Endometrial microvascular endothelial cells (primary cell): ENCODE data around the genes TTF1 and STKLD1.

GRCh38 chr9:131997813-131998012, 82.0 kb downstream of the MED27 start:
- RAMPAGE, long total RNA: no peak

GRCh38 chr9:132240717-132241824, 79.2 kb downstream of the NTNG2 start:
- RAMPAGE, long total RNA: no peak

GRCh38 chr9:132406652-132407192, at the start of gene TTF1:
TTF1 (minus strand) TSS chr9:132406840.
- RAMPAGE, long total RNA: start-site peak on the minus strand at chr9:132406809-132406840, 74 and 93 reads in 2 replicates

- RAMPAGE, long total RNA: no peak
Observed at GRCh38 chr9:132474164-132474777, 64.3 kb downstream of the CFAP77 start.

- RAMPAGE, long total RNA: no peak
Observed at GRCh38 chr9:132539047-132539527, 43.3 kb upstream of the BARHL1 start.

- RAMPAGE, long total RNA: no peak
Observed at GRCh38 chr9:132994410-132995018, 16.0 kb downstream of the GFI1B start.

- RAMPAGE, long total RNA: no peak
Observed at GRCh38 chr9:133027125-133027568, 3.6 kb upstream of the GTF3C5 start.

- RAMPAGE, long total RNA: no peak
Observed at GRCh38 chr9:133121381-133121927, 414 bp upstream of the RALGDS start.

DNA sequence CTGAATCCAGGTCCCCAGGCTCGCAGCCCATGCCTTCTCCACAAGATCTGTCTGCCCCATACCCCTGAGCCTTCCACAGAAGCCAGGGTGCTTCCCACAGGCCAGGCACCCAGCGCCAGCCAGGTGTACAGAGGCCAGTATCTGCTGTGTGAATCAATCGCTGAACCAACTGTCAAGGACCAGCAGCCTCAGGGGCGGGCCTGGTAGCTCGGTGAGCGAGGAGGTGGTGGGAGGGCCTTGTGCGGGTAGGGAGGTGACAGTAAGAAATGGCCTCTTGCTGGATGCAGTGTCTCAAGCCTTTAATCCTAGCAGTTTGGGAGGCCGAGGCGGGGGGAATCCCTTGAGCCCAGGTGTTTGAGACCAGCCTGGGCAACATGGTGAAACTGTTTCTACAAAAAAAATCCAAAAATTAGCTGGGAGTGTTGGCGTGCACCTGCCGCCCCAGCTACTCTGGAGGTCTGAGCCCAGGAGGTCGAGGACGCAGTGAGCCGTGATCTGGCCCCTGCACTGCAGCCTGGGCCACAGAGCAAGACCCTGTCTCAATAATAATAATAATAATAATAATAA, 20.4 kb downstream of the GBGT1 start:
- RAMPAGE, long total RNA: no peak

GRCh38 chr9:133154915-133155667, 8.6 kb downstream of the GBGT1 start:
- RAMPAGE, long total RNA: no peak

GRCh38 chr9:133199161-133200624, 9.4 kb downstream of the OBP2B start:
- RAMPAGE, long total RNA: no peak

GRCh38 chr9:133225350-133225896, 16.4 kb upstream of the OBP2B start:
- RAMPAGE, long total RNA: no peak

GRCh38 chr9:133256590-133257617, 47.9 kb upstream of the OBP2B start:
- RAMPAGE, long total RNA: no peak

- RAMPAGE, long total RNA: no peak
Observed at GRCh38 chr9:133276518-133276759, 59.5 kb downstream of the SURF6 start.

GRCh38 chr9:133350688-133351492, 2.9 kb downstream of the RPL7A start:
- RAMPAGE, long total RNA: no peak

DNA sequence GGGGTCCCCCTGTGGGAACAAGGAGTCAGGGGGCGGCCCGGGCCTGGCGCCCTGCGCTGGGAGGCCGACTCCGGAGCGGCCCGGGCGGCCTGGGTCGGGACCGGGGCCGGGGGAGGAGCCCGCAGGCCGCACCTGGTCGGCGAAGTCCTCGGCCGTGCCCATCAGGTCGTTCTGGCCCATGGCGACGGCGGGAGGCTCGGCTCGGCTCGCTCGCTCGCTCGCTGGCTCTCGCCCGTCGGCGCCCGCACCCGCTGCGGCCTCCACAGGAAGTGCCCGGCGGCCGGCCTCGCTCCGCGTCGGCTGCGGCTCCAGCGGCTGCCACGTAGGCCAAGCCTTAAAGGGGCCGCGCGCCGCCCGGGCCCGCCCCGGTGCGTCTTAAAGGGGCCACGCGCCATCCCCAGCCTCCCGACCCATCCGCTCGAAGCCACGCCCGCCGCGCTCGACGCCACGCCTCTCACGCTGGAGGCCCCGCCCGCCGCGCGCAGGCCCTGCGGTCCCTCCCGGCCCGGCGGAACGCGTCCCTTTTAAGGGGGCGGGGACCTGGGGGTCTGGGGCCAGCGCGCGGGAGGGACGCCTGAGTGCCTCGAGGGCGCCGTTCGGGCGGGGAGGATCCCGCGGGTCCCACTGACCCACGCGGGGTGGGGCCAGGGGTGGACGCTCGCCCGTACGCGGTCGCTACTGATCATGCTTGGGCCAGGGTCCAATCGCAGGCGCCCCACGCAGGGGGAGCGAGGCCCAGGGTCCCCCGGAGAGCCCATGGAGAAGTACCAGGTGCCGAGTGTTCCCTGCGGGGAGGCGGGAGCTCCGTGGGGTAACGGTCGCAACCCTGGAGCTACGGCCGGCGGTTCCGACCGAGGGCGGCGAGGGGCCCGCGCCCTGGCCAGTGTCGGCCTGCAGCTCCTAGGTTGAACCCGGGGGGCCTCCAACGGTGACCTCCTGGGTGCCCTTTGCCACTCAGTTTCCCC, at the start of gene STKLD1:
Gene STKLD1 (plus strand): TSS at position 577 of the 965 bp plus-strand sequence.
- RAMPAGE, long total RNA: start-site peak on the minus strand centred at position 256 of the sequence, 66 bp wide, 433 and 563 reads in 2 replicates

GRCh38 chr9:133387536-133388161, 11.5 kb downstream of the STKLD1 start:
- RAMPAGE, long total RNA: no peak

DNA sequence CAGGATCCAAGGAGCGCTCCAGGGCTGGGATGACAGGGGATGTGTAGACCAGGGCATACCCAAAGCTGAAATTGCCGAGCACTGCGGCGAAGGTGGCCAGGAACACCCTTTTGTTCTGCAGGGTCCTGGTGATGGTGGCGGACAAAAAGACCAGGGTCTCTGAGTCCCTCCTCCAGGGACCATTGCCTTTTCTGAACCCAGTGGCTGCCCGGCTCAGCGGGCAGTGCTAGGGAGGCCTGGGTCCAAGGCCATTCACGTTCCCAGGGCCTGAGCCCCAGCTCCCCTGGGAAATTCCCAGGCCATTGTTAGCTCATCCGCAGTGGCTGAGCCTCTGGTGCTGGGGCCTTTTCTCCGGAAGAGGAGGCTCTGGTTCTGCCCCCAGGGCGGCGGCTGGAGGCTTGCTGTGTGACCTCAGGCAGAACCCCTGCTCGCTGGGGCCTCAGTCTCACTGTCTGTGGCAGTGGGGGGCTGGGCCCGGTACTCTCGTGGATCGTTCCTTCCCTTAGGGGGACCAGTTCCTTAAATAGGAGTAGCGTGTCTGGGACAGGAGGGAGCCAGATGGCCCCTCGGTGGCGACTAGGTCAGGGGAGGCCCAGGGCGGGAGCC, 504 bp downstream of the SLC2A6 start:
- RAMPAGE, long total RNA: no peak

GRCh38 chr9:133506747-133507235, 18.0 kb downstream of the MYMK start:
- RAMPAGE, long total RNA: no peak

DNA sequence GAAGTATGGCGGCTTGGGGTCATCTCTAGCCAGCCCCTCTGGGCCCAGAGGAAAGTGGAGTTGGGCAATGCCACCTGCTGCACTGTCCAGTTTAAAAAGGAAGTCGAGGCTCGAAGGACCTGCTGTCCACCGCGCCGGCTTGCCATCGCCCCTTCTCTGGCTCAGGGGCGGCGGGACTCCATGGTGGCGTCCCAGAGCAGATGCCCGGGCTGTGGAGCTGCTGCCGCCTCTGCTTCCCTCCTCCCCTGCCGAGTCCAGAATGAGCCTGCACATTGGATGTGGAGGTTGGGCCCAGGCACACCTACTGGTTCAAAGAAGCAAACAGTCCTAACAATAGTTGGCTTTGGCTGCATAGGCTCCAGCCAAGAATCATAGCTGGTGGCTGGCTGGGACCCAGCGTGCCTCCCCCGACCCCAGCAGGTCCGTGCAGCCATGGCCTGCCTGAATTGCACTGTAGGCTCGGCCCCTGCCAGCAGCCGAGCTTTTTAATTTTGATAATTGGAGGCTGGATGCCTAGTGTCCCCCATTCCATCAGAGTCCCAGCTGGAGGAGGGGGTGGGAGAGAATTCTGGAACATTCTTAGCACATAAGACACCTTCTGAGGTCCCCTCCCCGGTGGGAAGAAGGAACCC, 25.8 kb downstream of the ADAMTSL2 start:
- RAMPAGE, long total RNA: no peak